ENCODE data around the gene PPP3R2.

- PRO-cap: no peak
Observed at GRCh38 chr9:101375291-101376128, 9.3 kb downstream of the BAAT start.

DNA sequence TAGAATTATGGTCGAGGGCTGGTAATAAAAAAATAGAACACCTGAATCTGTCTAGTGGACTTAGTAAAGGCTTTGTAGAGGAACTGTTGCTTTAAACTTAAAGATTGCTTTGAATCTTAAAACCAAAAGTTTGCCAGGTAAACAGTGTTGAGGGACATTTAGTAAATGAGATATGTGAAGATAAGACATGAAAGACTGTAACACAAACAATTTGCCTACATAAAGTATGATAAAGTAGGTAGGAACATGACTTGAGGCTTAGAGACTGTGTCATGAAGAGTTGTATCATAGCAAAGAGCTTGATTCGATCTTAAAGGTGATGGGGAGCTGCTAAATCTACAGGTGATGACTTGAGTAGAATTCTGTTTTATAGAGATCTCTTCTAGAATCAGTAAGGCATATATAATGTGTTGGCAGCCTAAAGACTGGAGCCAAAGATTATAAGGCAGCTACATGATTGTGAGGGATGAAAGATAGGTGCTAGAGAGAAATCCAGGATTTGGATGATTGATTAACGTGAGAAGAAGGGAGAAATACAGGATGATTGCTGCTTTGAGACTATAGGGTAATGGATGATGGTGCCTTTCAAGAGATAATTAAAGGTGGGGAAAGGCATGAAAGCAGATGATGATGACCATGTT is 6.3 kb downstream of the ZNF189 start:
- PRO-cap: no peak

DNA sequence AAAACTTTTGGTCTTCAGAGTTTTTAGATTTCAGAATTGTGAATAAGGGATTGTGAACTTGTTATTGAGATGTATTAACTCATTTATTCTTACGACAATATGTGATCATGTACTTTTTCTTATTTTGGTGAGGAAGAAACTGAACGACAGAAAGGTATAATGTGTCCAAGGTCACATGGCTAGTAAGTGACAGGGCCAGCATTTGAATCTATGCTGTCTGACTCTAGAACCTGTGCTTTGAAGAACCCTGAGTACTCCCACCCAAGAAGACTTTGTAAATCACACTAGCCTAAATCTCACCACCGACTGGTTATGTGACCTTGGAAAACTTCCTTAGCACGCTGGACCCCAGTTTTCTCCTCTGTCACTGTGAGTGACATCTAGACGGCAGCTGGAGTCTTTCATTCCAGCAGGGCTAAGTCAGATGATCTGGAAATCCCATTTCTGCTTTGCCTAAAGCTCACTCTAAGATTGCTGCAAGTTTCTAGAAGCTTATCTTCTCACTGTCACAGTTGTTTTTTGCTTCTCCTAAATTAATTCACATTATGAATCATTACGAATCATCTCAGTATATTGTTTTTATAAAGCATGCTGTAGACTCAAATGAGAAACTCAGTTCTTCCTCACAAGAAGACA is 17.1 kb downstream of the ALDOB start:
- PRO-cap: no peak

DNA sequence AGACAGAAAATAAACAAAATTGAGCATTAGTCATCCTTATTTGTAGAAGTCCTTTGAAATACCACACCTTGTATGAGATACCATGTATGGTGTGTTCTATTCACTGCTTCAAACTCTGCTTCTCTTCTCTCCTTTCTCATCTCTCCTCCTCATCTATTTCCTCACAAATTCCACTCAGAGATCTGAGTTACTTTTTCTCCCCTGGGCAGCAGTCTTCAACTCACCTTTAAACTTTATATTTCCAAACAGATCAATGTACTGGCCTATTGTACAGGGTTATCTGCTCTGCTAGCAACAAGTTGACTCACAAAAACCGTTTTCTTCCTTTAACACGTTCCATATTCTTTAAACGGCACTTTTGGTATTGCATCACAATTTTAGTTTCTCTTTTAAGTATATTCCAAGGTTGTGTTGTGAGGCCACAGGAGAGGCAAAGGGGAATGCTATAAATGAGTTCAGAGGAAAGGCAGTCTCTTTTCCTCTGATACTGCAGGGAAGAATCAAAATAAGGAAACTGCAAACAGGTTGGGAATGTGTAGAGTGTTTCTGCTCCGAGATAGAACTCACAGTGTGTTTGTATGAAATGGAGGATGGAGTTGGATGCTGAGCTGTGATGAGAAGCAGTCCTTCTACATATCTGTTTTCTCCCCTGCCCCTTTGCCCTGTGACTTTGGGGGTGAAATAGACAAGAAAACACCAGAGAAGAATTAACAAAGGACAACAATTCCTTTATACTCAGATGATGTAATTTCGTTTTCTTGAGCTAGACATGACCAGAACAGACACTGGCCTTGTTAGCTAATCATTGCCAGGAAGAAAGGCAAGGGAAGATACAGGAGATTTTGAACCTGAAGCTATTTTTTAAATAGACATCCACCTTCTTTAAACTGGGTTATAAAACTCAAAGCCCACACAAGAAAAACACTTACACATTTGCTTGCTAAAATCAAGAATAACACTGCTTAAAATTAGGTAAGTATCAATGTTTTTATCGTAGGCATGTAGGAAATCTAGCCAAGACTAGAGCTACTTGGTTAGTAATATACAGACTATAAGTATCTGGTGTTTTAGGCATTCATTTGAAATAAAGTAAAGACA is 10.0 kb upstream of the ALDOB start:
- PRO-cap: no peak

DNA sequence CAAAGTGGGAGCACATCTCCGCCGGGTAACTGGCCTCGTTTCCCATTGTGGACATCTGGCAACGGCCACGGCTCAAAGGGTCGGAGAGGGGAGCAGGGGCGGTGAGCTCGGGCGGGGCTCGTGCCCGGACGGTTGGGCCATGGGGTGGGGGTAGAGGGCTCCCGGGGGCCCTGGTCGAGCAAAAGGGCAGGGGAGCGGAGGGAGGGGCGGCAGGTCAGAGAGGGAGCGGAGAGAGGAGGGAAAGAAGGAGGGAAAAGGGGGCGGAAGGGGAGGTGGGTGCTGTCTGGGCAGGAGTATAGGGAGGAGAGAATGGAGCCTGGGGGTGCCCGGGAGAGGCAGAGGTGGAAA is at the start of gene PPP3R2:
PPP3R2 (minus strand) TSS at position 94 of the 348 bp plus-strand sequence.
- PRO-cap: no peak

DNA sequence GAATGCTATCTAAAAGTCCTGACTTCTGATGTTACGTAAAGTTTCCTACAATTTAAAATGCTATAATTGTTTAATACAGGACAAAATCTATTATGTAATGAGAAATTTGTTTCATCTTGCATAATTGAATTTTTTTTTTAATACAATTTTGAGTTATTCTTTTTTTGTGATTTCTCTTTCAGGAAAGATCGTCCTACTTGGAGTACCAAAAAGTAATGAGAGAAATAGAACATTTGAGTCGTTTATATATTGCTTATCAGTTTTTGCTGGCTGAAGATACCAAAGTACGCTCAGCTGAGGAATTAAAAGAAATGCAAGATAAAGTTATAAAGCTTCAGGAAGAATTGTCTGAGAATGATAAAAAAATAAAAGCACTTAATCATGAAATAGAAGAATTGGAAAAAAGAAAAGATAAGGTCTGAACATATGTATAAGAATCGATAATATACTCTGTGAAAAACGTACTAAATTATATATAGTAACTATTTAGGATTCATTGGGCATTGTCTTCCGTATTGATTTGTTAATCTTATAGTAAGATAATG is 7.7 kb downstream of the SMC2 start:
- PRO-cap: no peak

DNA sequence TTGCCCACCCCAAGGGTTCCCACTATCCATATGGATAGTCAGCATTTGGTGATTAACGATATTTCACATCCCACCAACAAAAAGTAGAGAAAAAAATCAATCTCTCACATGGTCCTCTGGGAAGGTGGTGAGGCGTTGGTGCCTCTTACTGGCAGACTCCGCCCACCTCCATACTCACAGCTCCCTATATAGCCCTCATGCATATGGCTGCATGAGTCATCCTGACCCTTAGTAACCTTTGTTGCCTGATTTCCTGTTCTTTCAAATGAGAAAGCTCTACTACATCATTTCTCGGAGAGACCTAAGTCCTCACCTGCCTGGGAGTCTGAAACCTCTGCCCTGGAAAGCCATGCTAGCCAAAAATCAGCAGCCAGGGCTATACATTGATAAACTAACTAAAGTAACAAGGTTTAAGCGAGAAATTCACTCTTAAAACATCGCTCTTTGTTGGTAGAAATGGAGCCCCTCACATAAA is 33.3 kb upstream of the ABCA1 start:
- PRO-cap: no peak

GRCh38 chr9:104993555-104994371 is 65.8 kb upstream of the ABCA1 start:
- PRO-cap: no peak

GRCh38 chr9:105138491-105139118 is 105.8 kb upstream of the SLC44A1 start:
- PRO-cap: bidirectional peak, plus-strand start at chr9:105138926, minus-strand start at chr9:105138767

- PRO-cap: bidirectional peak, plus-strand start at chr9:105245691, minus-strand start at chr9:105245532
Observed at GRCh38 chr9:105245490-105245625, 907 bp downstream of the SLC44A1 start.

DNA sequence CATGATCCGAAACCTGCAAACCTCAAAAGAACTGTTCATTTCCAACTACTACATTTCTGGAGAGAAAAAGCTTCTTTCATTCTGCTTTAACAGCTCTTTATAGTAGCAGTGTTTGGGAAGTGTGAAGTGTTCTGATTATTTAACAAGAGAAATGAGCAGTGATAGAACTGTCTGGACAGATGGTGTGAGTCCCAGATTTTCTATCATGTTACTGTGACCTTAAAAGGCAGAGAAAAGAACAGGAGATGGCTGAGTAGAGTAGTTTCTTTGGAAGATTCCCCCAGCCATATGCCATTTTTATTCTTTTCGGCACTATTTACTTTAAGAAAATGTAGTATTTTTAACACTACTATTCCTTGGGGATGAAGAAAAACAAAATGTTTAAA is 41.2 kb upstream of the TAL2 start:
- PRO-cap: no peak

DNA sequence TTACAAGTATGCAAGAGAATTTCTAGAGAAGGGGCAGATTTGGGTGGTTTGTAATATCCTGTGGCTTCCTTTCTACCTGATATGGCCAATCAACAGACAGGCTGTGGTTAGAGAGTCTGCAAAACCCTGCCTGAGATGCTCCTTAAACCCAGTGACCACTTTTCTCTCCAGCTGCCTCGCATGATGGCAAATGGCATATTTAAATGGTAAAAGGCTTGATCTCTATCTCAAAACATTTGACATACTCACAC is 550.0 kb upstream of the ZNF462 start:
- PRO-cap: no peak

DNA sequence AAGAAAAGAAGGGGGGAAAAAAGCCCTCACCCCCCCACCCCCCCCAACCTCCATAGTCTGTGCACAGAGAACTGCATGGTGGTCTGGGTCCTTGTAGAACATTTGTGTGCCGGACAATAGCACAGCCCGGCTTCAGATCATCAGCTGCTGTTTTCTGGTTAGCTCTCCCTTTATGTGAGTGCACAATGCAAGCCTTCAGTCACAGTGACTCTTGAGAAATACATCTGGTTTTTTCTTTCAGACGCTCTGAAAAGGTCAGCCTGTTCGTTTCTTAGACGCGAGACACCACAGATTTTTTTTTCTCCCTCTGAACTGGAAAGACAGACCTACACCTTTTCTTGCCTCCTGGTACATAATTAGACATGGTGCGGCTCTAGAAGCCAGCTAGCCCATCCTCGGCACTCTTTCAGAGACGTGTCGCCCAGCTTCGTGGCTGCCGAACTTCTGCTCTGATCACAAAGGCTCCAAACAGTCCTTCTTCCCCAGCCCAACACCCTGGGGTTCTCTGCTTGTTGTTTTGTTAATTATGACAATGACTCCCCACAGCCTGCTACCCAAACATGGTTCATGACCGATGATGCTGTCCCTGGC is 241.6 kb upstream of the ZNF462 start:
- PRO-cap: no peak

DNA sequence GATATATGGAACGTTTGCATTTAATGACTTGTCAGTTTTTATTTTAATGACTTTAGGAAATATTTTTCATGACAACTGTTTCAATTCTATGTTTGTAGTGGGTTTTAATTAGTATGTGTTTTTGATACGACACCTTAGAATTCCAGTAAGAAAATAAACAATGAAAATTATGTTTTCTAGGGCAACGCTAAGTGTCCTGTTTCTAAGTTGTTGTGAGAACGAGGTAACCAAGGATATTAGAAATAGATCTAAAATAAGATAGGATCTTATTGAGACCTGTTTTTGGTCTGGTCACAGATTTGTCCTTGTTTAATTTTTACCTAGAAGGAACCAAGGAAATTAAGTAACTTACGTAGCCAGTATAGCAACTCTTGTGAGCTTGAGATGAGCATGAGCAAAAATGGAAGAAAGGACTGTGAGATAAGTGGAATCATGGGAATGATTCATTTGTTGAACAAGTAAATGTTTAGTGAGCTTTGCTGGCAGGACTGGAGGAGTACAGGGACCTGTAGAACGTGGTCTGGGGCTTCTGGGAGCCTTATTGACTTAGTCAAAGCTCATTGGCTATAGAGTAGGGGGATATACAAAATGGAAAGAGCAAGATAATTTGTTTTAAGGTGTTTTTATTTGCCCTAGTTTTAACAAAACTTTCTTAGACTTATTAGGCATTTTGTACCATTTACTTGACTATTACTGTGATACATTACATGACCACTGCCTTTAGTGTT is 2.9 kb downstream of the RAD23B start:
- PRO-cap: no peak

GRCh38 chr9:107321817-107322407 is 38.8 kb downstream of the RAD23B start:
- PRO-cap: no peak

- PRO-cap: no peak
Observed at GRCh38 chr9:107332661-107332966, 49.5 kb downstream of the RAD23B start.

DNA sequence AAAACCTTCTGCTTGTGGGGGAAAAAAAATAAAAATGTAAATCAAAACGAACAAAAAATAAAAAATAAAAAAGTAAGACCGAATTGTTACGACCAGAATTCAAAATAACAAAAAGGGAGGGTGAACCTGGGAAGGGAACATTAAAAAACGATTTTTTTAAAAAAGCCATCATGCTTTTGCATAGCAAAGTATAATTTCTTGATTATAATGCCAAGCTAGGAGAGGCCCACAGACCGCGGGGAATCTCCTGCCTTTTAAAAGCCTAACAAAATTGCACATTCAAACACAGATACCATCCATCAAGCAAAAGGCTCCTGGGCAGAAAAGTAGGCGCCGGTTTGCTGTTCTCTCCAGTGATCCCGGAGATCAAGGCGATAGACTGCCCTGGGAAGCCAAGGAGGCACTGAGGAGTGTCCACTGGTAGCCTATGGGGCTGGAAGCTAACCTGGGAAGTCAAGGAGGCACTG is 3.0 kb downstream of the KLF4 start:
- PRO-cap: no peak

- PRO-cap: no peak
Observed at GRCh38 chr9:107487879-107488256, 1.7 kb downstream of the KLF4 start.

DNA sequence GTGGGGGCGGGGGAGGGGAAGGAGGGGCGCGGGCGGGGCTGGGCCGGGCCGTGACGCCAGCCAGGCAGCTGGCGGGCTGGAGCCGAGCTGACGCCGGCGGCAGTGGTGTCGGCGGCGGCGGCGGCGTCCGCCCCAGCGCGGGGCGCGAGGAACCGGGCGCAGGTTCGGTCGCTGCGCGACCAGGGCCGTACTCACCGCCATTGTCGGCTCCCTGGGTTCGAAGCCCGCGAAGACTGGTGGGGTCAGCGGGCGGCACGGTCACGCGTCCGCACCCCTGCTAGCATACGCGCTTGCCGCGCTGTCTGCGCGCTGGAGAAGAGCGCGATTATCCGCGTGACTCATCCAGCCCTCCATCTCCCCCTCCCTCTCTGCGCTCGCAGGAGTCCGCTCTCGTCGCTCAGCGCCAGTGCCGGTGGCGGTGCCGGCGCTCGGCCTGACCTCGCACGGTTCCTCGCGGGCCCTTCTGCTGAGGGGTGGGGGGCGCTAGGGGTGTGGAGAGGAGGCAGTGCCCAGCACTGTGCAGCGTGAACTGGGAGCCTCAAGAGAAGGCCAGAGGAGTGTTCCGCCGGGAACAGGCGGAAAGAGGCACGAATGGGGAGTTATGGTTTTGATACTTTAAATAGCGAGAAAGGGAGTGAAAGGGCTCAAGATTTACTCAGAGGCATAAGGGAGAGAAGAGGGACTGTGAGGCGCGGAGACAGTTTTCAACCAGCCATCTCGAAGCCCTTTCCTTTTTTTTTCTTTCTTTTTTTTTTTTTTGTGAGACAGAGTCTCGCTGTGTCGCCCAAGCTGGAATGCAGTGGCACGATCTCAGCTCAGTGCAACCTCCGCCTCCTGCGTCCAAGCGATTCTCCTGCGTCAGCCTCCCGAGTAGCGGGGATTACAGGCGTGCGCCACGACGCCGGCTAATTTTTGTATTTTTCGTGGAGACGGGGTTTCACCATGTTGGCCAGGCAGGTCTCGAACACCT is 640 bp upstream of the KLF4 start:
- PRO-cap: bidirectional peak, plus-strand start at position 63 of the sequence, minus-strand start outside the sequence

DNA sequence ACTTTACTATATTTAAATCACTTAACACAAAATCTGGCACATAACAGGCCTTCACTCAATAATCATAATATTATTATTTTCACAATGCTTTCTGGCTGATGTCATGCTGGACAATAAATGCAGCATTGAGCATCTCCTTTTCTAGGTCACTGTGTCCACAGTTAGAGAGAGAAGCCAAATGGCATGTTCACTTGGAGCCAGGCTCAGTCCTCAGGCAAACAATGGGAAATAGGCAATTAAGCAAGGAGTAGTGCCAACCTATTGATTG is 50.6 kb upstream of the KLF4 start:
- PRO-cap: no peak

Measured in REH cell (cell line).